ENCODE measurements around the gene KRT84.

- PRO-cap, 3 experiments, result no peak in any of the 3 experiments
- RAMPAGE, long total RNA, result no peak
Measured at GRCh38 chr12:52280073-52281451, 6.1 kb downstream of the KRT86 start.

- PRO-cap, 3 experiments, result no peak in any of the 3 experiments
- RAMPAGE, long total RNA, result no peak
Measured at GRCh38 chr12:52304690-52305413, 13.5 kb upstream of the KRT81 start.

DNA sequence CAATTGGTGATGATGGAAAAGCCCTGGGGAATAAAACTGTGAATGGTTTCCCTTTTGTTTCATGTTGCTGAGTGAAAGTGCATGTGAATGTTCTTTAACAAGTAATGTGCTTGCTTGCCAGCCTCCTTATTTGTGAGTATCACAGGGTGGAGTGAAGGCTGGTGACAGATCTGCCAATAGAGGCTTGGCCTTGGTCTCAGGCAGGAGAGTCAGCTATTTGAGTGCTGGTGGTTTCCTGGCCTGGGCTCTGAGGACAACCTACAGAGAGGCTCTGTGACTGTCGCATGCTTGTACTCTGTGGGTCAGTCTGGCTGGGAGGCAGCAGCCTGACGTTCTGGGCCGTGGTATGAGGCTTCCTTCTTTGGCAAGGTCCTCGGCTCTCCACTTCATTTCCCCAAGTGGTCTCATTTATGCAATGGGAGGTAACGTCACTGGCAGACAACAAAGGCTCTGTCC is 20.6 kb downstream of the KRT85 start:
- PRO-cap, 3 experiments, result no peak in any of the 3 experiments
- RAMPAGE, long total RNA, result no peak

DNA sequence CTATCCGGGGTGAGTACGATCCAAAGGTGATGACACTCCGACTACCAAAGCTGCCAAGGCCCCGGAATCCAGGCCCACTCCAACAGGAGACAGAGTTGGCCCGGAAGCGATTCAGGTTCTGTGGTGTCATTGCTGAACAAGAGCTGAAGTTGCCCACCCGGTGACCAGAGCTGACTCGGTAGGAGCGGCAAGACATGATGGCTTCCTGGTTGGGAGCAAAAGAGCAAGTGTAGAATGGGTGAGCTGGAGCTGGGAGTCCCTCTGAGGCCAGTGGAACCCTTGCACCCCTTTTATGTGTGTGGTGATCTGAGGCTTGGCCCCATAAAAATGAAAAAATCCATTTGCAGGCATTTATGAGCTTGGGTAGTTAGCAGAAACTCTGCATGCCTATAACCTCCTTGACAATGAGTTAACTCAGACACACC is at the start of gene KRT84:
Gene KRT84, minus strand, starts transcription at position 263 of the 425 bp plus-strand sequence.
- PRO-cap, 3 experiments, result no peak in any of the 3 experiments
- RAMPAGE, long total RNA, result no peak

- PRO-cap, 3 experiments, result no peak in any of the 3 experiments
- RAMPAGE, long total RNA, result no peak
Measured at GRCh38 chr12:52517757-52518338, 2.3 kb downstream of the KRT5 start.

DNA sequence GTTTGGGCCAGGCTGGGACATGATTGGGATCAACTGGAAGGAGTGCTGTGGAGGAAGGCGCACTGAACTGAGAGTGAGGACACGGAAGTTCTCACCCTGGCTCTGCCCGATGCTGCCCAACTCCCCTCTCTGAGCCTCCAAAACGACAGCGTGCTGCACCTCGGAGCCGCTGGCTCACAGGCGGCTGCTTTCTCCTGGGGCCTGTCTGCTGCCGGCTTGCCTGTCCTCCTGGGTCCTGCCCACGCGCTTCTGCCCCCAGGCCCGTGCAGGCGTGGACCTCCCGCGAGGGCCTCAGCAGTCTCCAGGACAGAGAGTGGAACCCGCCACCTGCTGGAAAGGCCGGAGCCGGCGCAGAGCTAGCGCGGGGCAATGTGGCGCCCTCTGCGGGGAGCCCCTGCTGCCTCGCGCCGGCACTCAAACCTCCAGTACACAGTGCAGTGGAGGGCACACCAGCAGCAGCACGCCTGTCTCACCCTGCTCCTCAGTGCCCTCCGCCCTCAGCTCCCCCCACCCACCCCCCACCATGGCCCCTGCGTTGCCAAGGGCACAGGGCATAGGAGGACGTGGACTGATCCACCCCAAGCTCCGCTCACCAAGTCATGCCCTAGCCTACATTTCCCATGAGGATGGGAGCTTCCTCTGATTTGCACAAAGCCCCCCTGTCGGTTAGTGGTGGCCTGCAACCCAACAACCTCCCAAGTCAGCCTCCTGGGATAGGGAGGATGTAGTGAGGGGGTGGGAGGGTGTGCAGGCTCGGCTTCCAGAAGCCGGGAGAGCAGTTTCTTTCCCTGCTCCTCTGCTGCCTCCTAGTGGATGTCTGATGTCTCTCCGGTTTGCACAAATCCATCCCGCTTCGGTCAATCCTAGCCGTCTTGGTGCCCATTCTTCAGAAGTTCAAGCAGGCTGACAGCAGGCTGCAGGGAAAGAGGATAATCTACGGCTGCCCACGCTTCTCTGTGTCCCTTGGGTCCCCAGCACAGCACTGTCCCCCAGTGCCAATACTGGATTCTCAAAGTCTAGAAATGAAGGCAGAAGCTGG is 25.3 kb downstream of the KRT8 start:
- PRO-cap, 3 experiments, result no peak in any of the 3 experiments
- RAMPAGE, long total RNA, result no peak

GRCh38 chr12:52896564-52897106 is 8.2 kb downstream of the KRT8 start:
- PRO-cap, 3 experiments, result no peak in any of the 3 experiments
- RAMPAGE, long total RNA, result no peak

GRCh38 chr12:52900911-52901347 is 3.9 kb downstream of the KRT8 start:
- PRO-cap, 3 experiments, result no peak in any of the 3 experiments
- RAMPAGE, long total RNA, result no peak

DNA sequence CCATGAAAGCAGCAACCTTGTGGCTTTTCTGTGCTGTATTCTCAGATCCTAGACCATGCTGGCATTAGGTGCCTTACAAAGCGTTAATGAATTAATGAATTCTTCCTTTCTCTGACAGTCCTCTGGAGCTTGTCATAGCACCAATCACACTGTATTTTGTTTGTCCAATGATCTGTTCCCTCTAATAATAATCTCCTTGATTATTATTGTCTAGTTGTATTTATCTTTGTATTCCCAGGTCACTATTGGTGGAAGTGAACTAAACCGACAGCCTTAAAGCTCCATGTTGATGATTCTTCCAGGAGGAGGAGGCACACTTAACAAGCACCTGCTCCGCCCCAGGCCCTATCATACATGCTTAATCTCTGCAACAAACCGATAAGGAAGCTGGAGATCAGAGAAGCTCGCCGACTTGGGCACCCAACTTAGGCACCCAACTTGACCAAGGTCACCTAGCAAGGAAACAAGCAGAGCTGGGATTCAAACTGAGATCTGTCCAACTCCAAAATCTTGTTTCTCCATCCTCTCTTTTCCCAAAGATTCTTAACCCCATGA is 7.0 kb upstream of the KRT18 start:
- PRO-cap, 3 experiments, result no peak in any of the 3 experiments
- RAMPAGE, long total RNA, result no peak

GRCh38 chr12:52945252-52946256 is 3.4 kb upstream of the KRT18 start:
- PRO-cap, 3 experiments, result no peak in any of the 3 experiments
- RAMPAGE, long total RNA, result no peak

- PRO-cap, 3 experiments, result no peak in any of the 3 experiments
- RAMPAGE, long total RNA, result no peak
Measured at GRCh38 chr12:52975223-52975743, 26.4 kb downstream of the KRT18 start.

GRCh38 chr12:53006588-53007556 is 616 bp downstream of the EIF4B start:
- PRO-cap, 3 experiments, result peak in 2 of 3 experiments; most common plus-strand start chr12:53006972 (in 1); most common minus-strand start chr12:53006918 (in 1)
- RAMPAGE, long total RNA, result no peak

DNA sequence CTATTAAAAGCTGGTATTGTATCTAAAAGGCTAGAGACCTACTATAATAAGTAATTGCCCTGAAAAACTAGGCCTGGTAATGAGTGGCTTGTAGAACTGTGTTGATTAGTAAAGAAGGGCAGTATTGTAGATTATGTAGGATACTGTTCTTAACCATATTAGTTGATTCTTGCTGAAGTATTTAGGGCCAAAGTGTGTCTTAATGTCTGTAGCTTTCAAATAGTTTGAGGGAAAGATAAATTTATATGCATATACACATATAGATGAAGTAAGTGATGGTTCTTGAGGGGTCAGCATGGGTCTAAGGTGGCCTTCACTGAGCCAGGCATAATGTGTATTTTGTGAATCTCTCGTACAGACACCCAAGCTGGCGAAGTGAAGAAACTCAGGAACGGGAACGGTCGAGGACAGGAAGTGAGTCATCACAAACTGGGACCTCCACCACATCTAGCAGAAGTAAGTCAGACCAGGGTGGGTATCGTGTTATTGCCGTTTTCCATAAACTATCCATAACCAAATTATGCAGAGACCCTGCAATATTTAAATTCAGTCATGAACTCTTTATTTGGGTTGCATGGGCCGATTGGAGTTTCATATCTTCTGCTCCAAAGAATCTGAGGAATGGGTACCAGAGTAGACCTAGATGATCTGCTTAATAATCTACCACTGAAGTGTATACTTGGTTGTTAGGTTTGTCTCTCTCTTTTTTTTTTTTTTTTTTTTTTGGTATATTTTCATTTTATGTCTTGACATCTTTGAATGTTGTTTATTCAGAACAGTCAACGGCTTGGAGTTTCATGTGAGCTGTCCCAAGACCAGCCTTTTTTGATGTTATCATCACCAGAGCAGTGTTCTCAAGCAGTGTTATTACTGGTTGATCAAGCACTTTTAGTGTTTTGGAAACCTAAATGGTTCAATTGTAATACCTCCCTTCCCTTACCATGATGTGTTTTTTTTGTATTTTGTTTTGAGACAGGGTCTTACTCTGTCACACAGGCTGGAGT is 15.3 kb upstream of the TNS2 start:
- PRO-cap, 3 experiments, result no peak in any of the 3 experiments
- RAMPAGE, long total RNA, result no peak

- PRO-cap, 3 experiments, result no peak in any of the 3 experiments
- RAMPAGE, long total RNA, result no peak
Measured at GRCh38 chr12:53041120-53041805, 8.6 kb upstream of the TNS2 start.

- PRO-cap, 3 experiments, result no peak in any of the 3 experiments
- RAMPAGE, long total RNA, result no peak
Measured at GRCh38 chr12:53048467-53049344, 1.2 kb upstream of the TNS2 start.

DNA sequence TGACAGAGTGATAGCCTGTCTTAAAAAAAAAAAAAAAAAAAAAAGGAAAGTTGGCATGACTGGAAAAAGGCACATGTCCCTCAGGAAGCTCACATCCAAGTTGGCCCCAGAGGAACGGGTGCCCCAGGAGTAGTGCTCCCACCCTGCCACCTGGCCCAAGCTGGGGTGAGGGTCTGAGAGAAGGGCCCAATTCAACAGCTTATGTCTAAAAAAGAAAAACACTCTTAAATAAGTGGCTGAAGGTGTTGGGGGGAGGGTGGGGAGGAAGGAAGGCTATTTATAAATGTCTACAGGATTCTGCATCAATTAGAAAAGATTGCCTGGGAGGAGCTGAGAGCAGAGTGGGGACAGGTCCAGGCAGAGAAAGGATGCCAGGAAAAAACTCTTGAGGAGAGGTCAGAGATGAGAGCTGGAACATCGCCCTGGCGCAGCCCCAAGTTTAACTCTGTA is 7.5 kb downstream of the SPRYD3 start:
- PRO-cap, 3 experiments, result no peak in any of the 3 experiments
- RAMPAGE, long total RNA, result no peak

DNA sequence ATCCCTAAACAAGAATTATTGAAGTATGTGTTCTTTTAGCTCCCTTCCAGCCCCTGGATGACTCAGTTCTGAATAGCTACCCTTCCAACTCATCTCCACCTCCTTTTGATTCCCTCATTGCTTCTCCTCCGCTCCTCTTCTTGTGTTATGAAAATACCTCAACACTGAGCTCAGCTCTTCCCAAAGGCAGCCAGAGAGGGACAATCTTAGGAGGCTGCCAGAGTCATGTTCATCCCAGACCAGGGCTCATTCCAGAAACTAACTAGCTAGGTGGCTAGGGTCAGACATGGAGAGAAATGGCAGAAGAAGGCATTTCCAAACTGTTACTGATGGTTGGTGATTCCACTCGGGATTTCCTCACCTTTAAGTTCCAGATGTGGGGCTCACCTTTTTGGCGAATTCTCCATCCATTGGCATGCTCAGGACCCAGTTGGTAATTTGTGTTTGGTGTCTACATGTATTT is 1.6 kb upstream of the SPRYD3 start:
- PRO-cap, 3 experiments, result no peak in any of the 3 experiments
- RAMPAGE, long total RNA, result no peak

- PRO-cap, 3 experiments, result peak in 2 of 3 experiments; most common plus-strand start chr12:53098093 (in 1); most common minus-strand start chr12:53098053 (in 1)
- RAMPAGE, long total RNA, result start-site peak on the plus strand at chr12:53097619-53098093, 838 and 58 reads in 2 replicates
Measured at GRCh38 chr12:53097823-53098449, 469 bp downstream of the IGFBP6 start.

- PRO-cap, 3 experiments, result no peak in any of the 3 experiments
- RAMPAGE, long total RNA, result no peak
Measured at GRCh38 chr12:53116140-53116653, 12.9 kb downstream of the SOAT2 start.

- PRO-cap, 3 experiments, result peak in 1 of 3 experiments; most common plus-strand start chr12:53180097 (in 1)
- RAMPAGE, long total RNA, result no peak
Measured at GRCh38 chr12:53179663-53180396, 692 bp upstream of the ZNF740 start.

Data from cerebellum (tissue), 5 donors.